Metastatic Lung Carcinoma in the Adrenal Gland (tissue), 1 donor: ENCODE results near the gene ZNF287.

GRCh38 chr17:16061502-16062224 lies 62.0 kb downstream of the TTC19 start:
- PRO-cap, result no peak

DNA sequence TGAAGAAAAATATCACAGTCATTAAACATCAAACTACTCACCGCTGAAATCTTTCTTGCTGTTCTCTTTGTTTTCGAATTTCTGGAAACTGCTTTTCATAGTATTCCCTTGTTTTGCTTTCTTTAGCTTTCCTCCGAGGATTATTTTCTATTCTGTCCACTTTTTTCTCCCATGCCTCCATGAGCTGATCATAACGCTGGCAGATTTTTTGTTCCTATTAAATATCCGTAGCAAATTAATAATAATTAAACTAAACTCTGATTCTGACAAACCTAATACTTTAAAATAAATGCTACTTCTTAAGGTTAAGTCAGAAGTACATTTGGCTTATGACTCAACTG lies 69.0 kb downstream of the NCOR1 start:
- PRO-cap, result no peak

- PRO-cap, result no peak
Measured at GRCh38 chr17:16298066-16298438, 55.2 kb downstream of the CENPV start.

DNA sequence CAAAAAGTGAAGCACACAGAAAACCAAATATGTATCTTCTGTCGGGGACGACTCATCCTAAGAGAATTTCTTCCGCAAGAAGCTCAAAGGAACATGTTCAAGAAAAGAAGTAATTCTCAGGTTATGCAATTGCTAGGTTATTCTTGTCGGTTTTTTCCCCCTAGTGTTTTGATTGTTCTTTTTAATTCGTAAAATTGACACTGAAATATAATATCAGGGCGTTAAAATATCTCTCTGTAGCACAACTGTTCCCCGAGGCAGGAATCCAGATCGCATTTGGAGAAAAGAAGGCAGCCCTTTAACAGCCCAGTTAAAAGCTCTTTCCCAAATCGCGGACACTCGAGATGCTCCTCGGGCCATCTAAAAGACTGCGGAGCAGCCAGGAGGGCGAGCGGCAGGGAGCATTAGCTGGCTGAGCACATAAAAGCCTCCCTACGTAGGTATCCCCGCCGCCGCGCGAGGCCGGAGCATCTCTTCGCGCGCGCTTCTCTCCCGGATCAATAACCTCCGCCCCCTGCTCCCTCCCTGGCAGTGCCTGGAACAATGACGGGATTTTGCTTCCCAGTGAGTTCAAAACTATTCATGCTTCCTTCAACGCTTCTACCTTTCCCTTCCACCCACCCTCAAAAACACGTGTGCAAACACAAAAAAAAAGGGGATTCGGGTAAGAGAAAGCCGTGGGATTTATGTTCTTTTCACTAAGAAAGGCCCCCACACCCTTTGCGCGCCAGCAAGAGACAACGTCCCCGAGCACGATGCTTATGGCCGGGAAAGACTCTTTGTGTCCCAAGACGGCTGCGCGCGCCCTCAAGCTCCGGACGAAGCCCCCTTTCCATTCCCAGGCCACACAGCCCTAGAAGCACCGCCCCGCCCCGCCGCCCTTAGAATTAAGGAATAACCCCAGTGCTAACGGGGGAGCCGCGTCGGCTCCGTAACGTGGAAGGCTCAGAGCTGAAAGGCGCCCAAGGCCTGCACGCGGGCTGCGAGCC lies 1.0 kb downstream of the CENPV start:
- PRO-cap, result no peak

- PRO-cap, result no peak
Measured at GRCh38 chr17:16439798-16440654, 24.7 kb downstream of the TRPV2 start.

DNA sequence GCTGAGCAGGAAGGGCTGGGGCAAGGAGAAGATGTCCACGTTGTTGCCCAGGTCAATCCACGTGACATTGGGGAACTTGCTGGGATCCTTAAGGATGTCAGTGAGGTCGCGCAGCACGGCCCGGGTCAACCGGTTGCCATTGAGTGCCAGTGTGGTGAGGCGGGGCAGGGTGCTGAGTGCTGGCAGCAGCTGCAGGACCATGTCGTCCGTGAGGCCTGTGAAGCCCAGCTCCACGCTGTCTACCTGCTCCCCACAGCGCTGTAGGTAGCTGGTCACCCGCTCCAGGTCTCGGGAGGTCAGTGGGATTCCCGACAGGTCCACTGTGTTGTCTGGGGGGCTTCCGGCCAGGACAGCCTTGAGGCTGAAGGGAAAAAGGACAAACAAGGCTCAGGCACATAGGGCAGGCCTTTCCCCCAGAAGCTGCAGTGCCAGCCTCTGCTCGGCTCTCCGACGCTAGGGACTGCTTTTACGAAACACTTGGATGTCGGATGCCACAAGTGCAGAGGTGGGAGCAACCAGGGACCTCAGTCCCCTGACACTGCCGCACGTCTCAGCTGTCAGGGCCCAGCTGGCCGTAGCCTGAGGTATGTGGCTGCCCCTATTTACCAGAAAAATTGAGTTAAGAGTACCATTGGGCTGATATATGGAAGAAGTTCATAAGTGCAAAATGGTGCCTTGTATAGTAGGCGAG lies 28.5 kb downstream of the TRPV2 start:
- PRO-cap, result no peak

DNA sequence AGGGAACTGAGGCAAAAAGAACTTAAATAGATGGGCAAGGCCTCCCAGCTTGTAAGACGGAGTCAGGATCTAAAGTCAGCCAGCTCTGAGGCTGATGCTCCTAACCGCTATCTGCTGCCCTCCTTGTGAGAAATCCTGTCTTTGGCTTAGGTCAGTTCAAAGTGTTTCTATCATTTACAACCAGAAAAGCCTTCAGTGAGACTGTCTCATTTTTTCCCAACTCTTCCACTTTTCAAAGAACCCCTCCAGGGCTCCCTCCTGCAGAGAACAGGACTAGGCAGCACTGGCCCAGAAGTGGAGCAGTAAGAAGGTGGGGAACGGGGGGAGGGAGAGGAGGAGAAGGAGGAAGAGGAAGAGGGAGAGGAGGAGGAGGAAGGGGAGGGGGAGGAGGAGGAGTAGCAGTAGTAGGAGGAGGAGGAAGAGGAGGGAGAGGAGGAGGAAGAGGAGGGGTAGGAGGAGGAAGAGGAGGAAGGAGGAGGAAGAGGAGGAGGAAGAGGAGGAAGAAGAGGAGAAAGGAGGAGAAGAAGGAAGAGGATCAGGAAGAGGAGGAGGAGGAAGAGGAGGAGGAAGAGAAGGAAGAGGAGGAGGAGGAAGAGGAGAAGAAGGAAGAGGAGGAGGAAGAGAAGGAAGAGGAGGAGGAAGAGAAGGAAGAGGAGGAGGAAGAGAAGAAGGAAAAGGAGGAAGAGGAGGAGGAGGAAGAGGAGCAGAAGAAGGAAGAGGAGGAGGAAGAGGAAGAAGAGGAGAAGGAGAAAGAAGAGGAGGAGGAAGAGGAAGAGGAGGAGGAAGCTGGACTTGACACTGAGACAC lies 36.1 kb downstream of the LRRC75A start:
- PRO-cap, result no peak

DNA sequence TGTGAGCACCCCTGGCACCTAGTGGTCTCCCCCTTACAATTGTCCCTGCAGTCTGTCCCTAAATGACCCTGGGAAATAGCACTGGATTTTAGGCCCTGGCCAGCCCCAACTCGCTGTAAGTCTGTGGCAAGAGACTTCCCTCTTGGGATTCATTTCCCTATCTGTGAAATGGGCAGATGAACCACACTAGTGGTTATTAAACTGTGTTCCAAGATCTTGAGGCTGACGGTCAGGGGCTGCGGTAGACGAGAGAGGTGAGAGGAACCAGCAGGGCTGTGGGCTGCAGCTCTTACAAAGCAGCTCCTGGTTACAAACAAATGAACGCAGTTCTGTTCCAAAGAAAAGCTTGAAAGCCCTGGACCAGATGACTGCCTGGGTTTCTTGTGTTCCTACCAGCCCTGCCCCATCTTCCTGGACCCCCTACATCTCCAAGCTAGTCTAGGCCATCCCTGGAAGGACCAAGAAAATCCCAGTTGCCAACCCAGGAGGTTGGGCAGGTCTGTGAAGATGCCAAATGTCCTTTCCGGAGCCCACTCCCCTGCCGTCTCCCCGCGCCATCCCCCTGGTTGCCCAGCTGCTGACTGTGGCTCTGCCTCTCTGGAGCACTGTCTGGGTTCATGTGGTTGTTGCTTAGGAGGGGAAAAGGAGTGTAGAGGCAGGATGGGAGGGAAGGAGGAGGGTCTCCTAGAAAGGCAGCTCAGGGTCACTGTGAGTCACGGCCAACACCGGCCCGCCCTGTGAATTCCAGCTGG lies 26.6 kb downstream of the LRRC75A start:
- PRO-cap, result no peak

GRCh38 chr17:16521143-16521446 lies 29.1 kb upstream of the LRRC75A start:
- PRO-cap, result unidirectional peak, minus-strand start at chr17:16521339

- PRO-cap, result unidirectional peak, minus-strand start at chr17:16569195
Measured at GRCh38 chr17:16568291-16569660, at the start of gene ZNF287. Gene ZNF287, minus strand, starts transcription at chr17:16569204.

DNA sequence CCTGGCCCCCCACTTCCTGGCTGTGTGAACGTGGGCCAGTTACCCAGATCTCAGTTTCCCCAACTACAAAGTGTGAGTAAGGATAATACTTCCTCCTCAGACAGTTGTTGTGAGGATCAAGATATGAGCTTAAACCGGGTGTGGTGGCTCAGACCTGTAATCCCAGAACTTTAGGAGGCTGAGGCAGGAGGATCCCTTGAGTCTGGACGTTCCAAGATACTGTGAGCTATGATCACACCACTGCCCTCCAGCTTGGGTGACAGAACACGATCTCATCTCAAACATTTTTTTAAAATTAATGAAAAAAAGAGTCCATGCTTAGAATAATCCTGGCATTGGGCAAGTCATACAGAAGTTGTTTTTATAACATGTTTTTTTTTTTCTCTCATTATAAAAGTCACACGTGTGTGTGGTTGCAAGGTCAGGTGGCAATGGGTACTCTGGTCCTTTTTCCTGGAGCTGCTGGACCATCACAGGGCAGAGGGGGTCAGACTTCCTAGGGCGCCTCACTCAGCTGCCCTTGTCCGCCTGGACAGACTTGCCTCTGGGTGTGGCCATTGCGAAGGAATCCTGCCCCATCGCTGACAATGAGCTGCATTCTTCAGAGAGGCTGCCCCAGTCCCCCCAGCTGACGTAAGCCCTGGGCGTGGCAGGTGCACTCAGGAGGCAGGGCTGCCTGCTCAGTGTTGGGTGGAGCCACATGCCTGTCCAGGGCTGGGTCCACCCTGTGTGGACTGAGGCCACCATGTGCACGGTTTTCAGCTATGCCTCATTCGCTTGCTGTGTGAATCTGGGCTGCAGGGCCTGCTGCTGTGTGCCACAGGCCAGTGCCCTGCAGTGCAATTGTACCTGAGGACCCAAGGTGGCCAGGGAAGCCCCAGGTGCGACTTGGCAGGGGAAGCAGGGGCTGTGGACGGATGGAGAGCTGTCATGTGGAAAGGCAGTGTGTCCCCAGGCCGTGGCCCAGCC lies 14.3 kb upstream of the MPRIP start:
- PRO-cap, result bidirectional peak, plus-strand start at position 772 of the sequence, minus-strand start at position 546 of the sequence

DNA sequence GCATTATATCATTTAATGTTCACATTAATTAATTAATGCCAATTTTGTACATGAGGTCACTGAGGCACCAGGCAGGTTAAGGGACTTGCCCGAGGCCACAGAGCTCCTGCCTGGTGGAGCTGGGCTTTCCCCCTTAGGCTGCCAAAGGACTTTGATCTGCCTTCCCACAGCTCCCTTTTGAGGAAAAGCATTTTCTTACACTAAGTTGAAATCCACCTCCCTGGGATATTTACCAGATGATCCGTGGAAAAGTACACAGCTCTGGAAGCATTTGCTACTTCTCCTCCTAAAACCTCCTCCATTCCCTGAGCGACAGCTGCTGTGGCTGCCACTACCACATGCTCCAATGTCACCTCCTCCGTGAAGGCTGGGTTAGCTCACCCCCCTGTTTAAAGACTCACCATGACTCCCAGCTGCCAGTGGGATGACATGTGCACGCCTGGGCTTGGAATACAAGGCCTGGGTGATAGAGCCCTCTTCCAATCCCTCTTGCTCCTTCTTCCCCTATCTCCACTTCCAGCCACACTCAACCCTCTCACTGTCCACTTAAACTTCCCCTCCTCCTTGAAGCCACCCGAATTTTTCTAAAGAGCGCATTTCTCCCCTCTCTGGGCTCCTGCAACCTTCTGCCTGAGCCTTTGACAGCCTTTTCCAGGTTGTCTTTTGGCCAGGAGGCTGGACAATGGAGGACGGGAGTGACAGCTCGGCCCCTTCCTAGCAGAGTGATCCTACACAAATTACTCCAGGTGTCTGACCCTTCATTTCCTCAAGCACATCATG lies 1.1 kb upstream of the MPRIP start:
- PRO-cap, result no peak

GRCh38 chr17:17042770-17043617 lies 737 bp downstream of the MPRIP start:
- PRO-cap, result bidirectional peak, plus-strand start at chr17:17043250, minus-strand start at chr17:17043007; unidirectional peak, minus-strand start at chr17:17043404

DNA sequence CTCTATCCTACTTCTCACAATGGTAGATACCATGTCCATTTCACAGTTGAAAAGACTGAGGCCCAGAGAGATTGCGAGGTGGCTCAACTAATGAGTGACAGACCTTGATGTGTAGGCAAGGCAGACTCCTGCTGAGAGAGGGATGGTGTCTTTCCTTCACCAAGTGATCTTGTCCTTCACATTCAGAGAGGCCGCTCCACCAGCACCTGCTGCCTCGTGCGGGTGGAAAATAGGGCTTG lies 42.1 kb downstream of the MPRIP start:
- PRO-cap, result no peak

DNA sequence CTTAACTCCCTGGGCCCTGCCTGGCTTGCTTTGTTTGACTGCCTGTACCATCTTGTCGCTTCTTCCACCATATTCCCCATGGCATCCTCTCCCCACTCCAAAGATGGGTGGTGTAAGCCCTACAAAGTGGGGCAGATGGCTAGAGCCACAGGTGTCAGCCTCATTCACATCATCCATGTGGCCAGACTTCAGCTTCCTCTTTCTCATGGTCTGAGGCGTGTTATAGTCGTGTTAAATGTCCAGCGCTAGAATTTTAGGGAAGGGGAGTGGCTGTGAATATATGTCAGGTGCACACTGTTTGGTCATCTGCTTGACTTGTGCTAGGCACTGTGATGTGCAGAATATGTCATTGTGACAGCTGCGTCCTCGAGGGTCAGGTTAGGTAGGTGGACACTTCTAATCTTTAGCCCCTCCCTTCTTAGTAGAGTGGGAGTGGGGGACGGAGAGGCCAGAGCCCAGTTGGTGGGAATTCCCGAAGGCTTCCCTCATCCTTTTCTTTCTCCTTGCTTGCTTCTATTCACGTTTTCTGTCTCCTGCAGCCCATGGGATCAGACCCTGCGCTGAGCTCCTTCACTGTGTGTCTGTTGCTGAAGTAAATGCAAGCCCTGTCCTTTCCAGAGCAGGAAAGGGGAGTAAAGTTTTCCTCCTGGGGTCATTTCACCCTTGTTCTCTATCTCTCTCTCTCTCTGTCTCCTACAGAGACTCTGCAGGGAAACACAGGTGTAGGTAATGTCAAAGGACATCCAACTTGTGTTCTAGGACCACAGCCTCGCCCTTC lies 50.0 kb downstream of the MPRIP start:
- PRO-cap, result no peak

DNA sequence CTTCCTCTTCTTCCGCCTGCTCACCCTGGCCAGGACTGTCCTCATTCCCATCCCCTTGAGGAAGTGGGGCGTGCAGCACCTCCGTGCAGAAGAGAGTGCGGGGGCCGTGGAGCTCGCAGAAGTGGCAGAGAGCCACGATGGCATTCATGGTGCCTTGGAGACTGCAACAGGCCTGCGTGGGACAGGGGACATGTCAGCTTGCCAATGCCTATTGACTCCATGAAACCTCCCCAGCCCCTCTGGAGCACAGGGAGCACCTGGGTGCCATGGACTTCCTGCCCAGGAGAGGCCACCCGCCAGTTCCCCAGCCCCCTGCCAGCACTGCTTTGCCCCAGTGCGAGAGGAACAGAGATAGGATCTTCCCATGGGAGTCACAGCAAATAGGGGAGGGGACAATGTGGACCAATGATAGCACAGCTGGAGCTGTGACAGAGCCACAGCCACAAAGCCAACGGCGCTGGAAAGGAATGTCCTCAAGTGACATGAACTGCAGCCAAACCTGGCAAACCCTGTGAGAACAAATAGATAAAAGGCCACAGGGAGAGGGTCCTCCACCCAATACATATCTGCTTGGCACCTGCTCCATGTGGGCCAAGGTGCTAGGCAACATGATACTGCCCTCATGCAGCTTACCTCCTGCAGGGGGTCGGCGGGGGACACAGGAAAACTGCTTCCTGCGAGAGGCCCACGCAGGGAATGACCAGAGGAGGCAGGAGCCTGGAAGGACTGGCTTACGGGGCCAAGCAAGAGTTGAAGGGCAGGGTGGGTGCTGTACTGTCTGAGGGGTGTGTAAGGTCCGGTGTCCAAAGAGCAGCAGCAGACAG lies 8.8 kb downstream of the FLCN start:
- PRO-cap, result no peak

GRCh38 chr17:17385181-17386074 lies 82.3 kb downstream of the NT5M start:
- PRO-cap, result no peak

GRCh38 chr17:17526287-17526785 lies 30.1 kb upstream of the RASD1 start:
- PRO-cap, result no peak

- PRO-cap, result no peak
Measured at GRCh38 chr17:17551266-17551782, 40.2 kb downstream of the PEMT start.

DNA sequence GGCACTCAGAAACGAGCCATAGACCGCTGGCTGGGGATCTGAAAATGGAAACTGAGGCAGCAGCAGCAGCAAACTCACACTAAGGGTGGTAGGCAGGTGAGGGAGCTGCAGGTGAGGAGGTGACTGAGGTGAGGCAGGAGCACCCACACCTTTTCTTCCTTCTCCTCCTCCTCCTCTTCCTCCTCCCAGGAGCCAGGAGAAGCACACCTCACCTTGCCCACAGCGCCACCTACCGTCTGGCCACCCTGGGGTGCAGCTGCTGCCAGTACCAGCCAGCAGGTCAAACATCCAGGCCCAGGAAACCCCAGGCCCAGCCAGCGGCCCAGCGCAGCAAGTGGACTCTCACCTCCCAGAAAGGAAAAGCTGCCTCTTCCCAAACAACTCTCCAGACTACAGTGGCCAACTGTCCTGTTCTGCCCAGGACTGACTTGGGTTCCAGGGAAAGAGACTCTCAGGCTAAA lies 22.8 kb downstream of the PEMT start:
- PRO-cap, result no peak